ENCODE measurements around a stretch of chr11.

- PRO-cap = unidirectional peak, plus-strand start at chr11:75428458
These were observed 4.9 kb downstream of the KLHL35 start for GRCh38 chr11:75427993-75428670.

DNA sequence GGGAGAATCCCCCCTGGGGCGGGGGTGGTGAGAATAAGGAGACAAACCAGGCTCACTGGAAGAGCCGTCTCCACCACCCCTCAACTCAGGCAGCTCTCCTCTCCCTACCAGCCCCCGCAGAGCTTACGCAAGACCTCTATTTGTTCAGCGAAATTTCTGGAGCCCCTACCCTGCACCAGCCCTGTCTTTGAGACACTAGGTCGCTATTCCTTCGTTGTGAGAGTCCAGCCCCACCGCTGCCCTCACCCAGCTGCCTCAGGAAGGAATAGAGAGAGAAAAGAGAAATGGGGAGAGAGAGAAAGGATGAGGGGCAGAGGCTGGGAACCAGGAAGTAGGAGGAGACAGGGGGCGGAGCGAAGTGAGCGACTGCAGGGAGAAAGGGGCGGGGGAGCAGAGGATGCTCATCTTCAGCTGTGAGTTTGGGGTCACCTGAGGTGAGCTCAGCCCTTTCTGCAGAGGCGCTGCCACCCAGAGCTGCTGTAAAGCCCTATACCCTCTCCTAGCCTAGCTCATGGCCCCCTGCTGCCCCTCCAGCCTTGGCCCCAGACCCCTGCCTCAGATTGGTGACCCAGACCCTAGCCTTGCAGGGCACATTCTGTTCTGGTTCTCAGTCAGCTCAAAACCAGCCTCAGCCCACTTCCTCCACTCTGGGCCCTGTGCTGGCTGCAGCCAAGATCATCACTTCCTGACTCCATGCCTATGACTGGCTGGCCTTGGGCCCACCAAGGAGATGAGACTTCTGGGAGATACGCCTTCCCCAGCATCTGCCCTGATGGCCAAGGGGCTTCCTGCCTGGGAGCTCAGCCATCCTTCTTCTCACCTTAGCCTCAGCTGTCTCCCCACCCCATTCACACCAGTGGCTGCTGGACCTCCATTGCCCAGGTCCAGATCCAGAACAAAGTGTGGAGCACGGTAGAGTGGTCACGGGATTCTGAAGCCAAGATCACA is 42.5 kb upstream of the KLHL35 start:
- PRO-cap = unidirectional peak, minus-strand start at position 335 of the sequence

- PRO-cap = no peak
These were observed 12.3 kb downstream of the GDPD5 start for GRCh38 chr11:75513379-75513883.

DNA sequence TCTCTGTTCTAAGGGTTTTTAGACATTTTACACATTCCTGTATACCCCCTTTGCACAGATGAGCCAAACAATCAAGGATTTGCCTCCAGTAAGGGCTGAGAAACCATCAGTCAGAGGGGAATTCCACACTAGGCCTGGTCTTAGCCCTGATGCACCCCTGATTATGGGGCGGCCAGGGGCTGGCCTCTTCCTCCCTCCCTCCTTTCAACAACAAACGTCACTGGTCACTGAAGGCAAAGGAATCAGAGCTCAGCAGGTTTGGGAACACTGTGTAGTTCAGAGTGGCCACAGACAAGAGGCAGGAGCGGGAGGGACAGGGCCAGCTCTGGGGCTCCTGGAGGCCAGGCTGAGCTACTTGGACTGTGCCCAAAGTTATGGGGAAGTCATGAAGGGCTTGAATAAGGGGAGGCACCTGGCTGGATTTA is 1.5 kb downstream of the MOGAT2 start:
- PRO-cap = no peak

DNA sequence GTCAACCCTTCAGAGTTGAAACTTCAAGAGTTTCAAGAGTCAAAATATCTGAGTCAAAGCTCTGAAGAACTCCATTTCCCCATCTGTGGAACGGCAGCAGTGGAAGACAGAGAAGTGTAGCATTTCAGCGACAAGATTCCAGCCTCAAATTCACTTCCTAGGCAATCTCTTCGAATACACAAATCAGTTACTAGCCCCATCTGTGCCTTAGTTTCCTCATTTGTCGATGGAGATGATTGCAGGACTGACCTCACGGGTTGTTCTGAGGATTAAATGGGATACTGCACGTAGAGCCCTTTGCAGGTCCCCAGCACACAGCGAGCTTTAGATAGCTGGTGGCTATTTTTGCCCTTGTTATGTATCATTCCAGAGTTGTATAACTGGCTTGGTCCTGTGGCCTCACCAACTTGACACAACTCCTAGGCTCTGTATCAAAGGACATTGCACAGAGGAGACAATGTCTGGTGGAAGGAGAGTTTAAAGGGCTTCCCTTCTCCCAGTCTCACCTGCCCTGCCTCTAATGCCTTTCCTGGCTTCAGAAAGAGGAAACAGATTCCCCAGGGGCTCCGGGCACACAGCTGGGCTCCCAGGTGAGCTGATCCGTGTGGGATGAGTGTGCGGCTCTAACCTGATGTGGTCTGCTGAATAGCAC is 22.8 kb upstream of the DGAT2 start:
- PRO-cap = no peak

DNA sequence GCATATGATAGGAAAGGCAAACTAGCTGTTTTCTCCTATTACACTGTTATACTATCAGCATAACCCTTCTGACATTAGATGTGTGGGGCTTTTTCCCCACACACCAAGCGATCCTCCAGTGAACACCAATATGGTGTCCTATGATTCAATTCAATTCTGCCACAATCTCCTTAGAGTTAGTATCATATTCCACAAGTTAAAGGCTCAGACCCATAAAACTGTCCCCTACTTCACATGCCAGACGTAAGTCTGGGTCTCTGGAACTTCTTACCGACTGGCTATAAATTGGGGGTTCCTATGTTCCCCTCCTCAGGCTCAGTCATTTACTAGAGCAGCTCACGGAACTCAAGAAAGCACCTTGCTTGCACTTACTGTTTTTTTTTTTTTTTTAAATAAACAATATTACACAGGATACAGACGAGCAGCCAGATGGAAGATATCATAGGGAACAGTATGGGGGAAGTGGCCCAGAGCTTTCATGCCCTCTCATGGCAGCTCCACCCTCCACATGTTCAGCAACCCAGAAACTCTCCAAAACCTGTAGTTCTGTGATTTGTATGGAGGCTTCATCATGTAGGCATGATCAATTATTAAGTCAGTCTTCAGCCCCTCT is 7.4 kb downstream of the UVRAG start:
- PRO-cap = no peak

GRCh38 chr11:75911471-75911781 is 96.4 kb downstream of the UVRAG start:
- PRO-cap = no peak

GRCh38 chr11:75961278-75961906 is 146.4 kb downstream of the UVRAG start:
- PRO-cap = no peak

GRCh38 chr11:75979940-75980592 is 165.1 kb downstream of the UVRAG start:
- PRO-cap = no peak

DNA sequence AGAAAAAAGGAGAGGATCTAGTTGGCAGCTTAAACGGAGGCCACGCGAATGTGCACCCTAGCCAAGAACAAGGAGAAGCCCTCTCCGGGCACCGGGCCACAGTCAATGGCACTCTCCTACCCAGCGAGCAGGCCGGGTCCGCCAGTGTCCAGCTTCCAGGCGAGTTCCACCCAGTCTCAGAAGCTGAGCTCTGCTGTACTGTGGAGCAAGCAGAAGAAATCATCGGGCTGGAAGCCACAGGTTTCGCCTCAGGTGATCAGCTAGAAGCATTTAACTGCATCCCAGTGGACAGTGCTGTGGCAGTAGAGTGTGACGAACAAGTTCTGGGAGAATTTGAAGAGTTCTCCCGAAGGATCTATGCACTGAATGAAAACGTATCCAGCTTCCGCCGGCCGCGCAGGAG is 65.3 kb downstream of the WNT11 start:
- PRO-cap = no peak

DNA sequence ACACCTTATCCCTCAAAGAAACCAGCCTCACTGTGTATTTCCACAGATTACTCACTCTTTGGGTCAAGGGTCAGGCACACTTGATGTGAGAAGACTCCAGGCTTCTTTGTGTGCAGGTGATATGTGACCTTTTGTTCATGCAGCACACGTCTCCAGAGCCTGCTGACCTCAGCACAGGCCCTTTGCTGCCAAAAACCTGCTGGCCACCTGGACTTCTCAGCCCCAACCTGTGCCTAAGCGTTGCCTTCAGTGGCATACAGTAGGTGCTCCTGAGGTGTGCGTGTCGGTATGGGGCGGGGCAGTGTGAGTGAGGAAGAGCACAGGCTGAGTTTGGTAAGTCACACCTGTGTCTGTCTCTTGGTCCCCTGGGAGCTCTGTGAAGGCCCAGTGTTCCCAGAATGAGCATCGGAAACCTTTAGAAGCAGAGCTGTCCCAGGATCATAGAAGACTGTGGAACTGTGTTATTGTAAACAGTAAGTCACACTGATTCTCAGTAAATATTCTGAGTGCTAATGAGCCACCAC is 58.0 kb downstream of the WNT11 start:
- PRO-cap = no peak

DNA sequence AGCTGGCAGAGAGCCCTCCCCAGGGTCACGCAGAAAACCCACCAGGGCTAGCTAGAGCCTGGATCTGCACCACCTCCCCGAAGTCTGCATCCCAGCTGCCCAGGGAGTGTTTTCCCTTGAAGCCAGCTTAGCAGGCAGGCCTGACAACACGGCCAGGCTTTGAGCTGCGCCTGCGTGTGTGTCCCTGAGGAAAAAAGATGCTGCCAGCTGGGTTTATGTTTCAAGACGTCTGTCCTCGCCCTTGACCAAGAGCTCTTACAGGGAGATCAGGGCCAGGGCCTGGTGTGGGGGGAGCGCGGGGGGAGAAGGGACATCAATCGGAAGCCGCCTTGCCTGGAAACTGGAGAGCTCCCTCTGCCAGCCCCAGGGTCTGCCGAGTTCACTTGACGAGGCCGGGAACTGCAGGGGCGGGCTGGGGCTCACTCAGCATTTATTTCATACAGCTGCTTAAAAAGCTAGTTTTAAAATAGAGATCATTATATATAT is 20.3 kb downstream of the WNT11 start:
- PRO-cap = no peak

GRCh38 chr11:76207356-76208137 is 1.2 kb upstream of the WNT11 start:
- PRO-cap = no peak

GRCh38 chr11:76352374-76352927 is 28.5 kb downstream of the THAP12 start:
- PRO-cap = no peak

GRCh38 chr11:76380167-76380669 is 714 bp downstream of the THAP12 start:
- PRO-cap = no peak

GRCh38 chr11:76578358-76579336 is 91.9 kb downstream of the LRRC32 start:
- PRO-cap = no peak

GRCh38 chr11:76606164-76606890 is 64.2 kb downstream of the LRRC32 start:
- PRO-cap = no peak

DNA sequence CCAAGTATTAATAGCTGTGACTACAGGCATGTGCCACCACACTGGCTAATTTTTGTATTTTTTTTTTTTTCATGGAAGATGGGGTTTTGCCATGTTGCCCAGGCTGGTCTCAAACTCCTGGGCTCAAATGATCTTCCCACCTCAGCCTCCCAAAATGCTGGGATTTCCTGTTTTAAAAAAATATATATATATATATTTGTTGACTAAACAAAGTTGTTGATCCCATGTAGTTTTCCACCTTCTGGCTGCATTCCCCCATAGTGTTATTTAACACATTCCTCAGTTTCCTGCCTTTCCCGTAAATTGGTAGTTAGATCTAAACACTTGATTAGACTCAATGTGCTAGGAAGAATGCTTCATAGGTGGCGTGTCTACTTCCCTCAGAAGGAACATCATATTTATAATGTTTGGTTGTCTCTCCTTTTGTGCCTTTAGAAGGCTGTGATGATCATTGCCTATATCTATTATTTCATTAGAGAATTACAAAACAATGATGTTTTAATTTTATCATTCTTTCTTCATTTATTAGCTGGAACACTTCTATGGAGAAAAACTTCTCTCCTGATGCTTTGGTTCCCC is 38.7 kb downstream of the LRRC32 start:
- PRO-cap = no peak

DNA sequence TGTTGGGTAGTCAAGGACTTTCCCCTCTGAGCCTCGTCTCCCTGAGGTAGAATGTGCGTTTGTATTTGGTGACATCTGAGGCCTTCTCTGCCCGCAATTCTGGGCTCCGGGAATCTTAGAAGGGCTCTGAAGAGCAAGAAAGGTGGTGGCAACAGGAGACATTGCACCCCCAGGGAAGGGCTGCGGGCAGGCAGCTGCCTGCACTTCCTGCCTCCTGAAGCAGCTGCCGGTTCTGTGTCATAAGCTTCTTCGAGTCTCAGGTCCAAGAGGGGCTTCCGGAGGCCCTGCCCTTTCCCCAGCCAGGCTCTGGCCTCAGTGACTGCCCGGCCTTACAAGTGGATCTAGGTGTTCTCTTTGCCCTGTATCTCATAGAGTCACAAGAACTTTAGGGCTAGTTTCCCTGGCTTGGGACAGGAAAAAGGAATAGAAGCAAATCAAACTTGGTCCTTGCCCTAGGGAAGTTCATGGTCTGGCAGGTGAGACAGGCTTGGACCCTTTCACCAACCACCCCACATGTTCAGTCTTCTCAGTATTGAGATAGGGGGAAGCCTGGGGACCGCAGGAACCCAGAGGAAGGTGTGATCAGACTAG is 5.7 kb downstream of the LRRC32 start:
- PRO-cap = no peak

GRCh38 chr11:76667845-76668352 is 2.6 kb downstream of the LRRC32 start:
- PRO-cap = no peak